Monocyte (primary cell): ENCODE data around the gene FHIT.

DNA sequence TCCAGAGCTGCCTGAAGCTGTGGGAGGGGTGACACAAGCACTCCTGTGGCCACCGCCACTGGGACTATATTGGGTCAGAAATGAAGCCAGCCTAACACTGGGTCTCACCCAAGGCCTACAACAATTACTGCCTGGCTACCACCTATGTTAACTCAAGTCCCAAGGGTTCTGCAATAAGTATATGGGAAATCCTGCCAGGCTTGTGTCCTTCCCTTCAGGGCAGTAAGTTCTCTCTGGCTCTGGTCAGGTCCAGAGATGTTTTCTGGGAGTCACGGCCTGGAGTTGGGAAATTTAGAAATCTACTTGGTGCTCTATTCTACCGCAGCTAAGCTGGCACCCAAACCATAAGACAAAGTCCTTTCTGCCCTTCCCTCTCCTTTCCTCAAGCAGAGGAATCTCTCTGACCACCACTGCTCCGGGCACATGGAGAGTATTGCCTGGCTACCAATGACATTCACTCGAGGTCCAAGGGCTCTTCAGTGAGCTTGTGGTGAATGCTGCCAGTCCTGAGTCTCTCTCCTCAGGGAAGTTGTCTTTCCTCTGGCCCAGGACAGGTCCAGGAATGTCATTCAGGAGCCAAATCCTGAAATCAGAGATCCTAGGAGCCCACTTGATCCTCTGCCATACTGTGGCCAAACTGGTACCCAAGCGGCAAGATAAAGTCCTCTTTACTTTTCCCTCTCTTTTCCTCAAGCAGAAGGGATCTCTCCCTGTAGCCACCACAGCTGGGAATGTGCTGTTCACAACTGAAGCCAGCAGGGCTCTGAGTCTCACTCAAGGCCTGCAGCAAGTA lies 781.0 kb downstream of the FHIT start:
- PRO-cap, 2 experiments: no peak in any of the 2 experiments

DNA sequence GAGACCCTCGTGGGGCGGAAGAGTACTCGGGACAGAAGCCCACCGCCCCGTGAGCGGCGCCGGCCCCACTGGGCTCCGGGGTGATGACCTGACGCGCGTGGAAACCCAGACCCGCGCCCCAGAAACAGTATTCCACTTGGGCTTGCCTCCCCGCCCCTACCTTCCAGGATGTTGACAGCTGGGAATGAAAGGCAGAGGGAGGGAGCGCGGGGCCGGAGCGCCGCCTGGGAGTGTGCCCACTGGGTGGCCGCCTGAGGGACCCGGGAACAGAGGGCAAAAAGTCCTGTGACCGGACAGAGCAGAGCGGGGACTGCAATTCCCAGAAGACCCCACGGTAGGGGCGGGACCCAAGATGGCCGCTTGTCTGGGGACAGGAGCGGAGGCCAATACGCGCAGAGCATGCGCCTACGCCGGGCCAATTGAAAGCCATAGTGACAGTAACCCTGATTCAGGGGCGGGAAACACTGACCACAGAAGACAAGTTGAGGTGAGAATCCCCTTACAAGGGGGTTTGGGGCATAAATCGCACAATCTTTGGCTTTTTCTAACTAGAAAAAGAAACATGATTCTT lies at the start of gene FHIT:
Gene FHIT, minus strand, starts transcription at position 312 of the 571 bp plus-strand sequence.
- PRO-cap, 2 experiments: no peak in any of the 2 experiments

DNA sequence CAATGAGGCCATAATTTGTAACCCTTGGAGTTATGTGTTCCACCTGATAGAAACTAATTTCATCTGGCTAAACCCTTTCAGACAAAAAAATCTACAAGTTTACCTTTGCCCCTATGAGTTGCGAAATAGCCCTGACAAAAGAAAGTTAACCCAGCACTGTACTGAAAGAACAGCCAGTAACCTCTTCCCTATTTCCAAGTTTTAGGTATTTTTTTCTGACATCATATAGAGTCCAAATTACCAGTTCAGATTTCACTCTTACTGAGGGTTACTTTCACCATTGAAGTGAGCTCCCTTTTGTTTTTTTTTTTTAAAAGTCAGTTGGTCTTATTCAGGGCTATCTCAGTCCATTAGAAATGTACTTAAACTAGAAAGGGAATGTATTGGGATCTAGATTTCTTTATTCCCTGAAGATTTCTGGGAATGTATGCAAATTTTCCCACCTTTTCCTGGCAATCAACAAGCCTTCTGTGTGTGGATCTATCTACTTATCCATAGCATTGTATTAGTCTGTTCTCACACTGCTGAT lies 42.7 kb upstream of the PTPRG start:
- PRO-cap, 2 experiments: no peak in any of the 2 experiments

DNA sequence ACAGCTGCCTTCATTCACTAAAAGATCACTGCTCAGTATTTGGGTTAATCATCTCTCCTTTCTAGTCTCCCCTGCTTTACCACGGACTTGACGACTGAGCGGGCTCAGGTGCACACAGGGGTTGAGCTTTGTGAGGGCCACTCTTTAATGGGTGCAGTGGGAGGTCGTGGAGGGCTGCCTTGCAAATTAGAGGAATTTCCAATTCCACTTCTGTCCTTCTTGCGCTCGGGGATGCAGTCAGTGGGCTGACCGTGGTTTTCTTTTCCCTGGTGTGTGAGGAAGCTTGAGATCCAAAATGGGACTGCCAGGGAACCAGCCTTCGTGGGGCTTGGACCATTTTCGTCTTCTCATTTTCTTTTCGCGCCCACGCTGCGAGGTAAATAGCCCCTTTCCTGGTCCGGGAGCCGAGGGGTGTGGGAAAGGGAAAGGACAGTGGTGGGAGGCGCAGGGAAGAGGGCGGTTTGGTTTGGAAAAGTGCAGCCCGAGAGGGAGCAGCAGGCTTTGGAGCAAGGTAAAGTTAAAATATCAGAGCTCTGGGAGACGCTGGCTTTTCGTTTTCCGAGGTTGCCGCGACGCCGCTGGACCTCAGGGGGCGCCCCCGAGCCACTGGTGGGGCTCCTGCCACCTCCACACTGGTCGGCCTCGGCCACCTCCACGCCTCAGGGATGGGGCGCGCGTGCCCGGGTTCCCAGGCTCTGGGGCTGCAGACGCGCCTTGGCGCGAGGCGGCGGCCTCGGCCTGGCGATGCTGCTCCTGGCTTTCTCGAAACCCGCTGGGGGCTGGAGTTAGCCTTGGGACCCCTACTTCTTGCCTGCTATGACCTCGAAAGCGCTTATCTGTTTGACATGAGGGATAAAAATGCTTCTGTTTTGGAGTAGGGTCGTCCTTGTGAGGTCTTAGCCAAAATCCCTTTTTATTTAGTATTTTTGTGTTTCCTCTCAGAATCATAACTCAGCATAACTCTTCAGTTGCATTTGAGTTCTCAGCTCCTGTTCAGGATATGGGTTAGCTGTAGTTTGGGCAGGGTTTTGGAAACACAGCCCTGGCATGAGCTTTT lies 3.1 kb downstream of the PTPRG start:
- PRO-cap, 2 experiments: no peak in any of the 2 experiments

- PRO-cap, 2 experiments: no peak in any of the 2 experiments
Observed at GRCh38 chr3:61805153-61805848, 243.9 kb downstream of the PTPRG start.

GRCh38 chr3:62094845-62095201 lies 224.0 kb upstream of the C3orf14 start:
- PRO-cap, 2 experiments: no peak in any of the 2 experiments

DNA sequence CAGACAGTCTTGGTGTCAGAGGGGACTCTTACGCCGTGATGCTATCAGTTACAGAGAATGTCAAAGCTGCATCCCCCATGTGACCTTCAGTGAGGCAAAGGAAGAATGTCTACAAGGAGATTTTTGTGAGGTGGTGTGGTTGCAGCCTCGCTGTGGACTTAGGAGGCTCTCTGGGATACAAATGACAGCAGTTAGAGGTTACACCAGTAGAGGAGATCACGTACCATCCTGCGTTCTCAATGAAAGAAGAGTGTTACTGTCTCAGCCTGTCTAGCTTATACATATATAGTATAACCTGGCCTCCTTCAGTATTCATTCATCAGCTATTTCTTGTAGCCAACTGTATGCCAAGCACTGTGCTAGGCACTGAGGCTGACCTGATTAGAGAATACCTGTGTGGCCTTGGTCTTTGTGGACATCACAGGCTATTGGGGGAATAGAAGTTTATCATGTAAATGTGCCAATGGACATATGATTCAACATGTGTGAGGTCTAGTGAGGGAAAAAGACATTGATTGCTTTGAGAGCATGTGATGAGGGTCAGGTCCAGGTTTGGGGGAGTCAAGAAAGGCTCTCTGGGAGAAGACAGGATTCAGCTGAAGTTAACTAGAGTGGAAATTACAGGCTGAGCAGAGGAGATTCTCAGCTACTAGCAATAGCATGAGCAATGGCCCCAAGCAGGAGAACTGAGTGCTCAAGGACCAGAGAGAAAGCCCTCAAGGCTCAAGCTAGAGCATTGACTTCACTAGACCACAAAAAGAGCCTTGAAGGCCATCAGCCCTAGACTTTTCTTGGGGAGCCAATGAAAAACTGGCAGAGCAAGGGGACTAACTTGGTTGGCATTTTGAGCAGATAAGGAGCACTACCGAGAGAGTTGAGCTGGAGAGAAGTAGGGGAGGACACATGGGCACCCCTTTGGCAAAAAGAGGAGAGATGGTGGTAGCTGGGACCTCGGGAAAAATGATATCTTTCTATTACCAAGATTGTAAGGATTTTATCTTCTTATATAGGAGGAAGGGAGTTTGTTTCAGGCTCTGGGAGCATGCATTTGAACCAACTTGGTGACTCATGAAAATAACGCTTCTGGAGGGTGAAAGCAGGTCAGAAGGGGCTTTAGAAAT lies 223.3 kb upstream of the C3orf14 start:
- PRO-cap, 2 experiments: no peak in any of the 2 experiments

DNA sequence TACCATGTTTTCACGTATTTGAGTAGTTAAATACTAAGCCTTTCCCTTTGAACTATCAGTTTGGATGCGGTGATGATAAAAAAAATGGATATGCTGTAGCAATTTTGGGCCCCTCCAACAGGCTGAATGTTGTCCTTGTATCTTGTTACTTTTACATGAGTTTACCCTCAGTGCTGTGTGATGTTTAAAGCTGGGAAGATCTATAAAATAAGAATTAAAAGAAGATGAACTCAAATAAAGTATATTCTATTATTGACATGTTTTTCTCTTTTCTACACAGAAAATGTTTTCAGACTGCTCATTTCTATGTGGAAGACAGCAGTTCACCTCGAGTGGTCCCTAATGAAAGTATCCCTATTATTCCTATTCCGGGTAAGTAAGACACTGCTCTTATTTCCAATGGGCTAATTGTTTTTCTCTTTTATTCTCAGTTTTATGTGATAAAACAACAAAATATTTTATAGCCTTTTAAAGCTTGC lies 75.3 kb upstream of the C3orf14 start:
- PRO-cap, 2 experiments: no peak in any of the 2 experiments

DNA sequence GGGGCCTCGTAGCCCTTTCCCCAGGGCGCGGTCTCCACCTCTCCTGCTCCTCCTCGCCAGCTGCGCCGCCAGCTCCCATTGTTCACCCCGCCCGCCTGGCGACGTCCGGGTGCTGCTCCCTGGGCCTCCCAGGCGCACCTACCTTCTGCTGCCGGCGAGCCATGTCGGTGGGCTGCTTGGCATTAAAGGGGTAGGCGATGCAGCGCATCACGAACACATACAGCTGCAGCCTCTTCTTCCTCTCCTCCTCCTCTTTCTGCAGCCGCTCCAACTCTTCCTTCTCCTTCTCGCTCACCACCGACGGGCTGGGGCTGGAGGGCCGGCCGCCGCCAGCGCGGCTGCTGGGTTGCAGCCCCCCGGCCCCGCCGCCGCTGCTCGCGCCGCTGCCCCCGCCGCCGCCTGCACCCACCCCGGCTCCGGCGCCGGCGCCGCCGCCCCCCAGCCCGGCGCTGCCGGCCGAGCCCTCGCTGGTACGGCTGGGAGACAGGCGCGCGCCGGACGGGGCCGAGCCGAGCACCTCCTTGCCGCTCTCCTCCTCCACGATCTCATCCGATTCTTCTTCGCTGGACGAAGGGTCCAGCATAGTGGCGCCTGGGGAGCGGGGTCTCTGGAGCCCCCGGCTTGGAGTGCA lies 654 bp downstream of the CADPS start:
- PRO-cap, 2 experiments: no peak in any of the 2 experiments

DNA sequence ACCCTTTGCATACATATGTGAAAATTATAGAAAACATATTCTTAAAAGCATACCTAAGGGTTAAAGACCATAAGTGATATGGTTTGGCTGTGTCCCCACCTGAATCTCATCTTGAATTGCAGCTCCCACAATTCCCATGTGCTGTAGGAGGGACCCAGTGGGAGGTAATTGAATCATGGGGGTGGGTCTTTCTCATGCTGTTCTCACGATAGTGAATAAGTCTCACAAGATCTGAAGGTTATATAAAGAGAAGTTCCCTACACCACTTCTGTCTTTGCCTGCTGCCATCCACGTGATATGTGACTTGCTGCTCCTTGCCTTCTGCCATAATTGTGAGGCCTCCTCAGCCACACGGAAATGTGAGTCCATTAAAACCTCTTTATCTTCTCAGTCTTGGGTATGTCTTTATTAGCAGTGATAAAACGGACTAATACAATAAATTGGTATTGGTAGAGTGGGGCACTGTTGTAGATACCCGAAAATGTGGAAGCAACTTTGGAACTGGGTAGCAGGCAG lies 75.0 kb upstream of the CADPS start:
- PRO-cap, 2 experiments: no peak in any of the 2 experiments

- PRO-cap, 2 experiments: no peak in any of the 2 experiments
Observed at GRCh38 chr3:63278467-63278850, 351 bp downstream of the SYNPR start.

DNA sequence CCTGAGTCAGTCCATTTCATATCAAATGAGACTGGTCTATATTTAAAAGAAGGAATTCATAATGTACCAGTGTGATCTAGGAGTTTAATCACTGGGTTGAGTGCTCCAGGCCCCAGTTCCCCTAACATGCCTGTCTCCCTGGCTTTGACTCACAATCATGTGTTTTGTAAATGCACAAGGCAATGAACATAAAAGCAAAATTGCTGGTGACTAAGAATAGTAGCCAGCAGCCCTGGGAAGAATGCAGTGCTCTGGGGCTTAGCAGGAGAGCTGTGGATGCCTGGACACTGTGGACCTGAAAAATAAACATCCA lies 50.2 kb downstream of the SYNPR start:
- PRO-cap, 2 experiments: no peak in any of the 2 experiments

DNA sequence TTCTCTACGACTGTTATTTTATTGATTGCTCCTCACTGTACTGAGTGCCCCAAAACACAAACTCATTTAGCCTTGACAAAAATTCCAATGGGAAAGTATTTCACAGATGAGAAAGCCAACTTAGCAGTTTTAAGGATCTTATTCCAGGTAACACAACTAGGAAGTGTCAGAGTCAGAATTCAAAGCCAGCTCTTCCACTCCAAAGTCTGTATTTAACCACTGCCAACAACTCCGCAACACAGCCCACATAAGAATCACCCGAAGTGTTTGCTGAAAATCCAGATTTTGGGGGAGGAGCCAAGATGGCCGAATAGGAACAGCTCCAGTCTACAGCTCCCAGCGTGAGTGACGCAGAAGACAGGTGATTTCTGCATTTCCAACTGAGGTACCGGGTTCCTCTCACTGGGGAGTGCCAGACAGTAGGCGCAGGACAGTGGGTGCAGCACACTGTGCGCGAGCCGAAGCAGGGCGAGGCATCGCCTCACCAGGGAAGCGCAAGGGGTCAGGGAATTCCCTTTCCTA lies 7.5 kb upstream of the SNTN start:
- PRO-cap, 2 experiments: no peak in any of the 2 experiments

DNA sequence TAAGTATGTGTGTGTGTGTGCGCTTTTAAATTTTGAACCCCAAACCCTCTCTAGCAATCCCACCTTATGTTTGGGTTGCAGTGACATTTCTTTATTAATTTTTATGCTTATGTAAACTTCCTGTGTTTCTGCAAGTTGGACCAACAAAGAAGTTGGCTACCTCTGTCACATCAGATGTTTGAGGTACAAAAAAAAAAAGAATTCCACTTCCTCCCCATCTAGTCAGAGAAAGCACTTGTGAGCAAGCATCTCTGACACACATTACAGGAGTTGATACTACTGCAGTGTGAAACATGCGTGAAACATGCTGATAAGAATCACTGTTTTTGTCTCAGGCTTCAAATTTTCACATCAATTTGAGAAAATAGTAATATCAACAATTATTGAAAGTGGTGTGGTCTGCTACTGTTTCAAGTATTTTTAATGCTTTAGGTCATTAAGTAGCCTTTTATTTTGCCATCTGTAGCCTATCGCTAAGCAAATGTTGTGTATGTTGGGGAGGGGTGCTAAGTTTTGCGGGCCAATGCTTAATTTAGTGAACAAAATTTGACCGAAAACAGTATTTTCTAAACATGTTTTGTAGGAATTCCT lies 47.3 kb downstream of the ATXN7 start:
- PRO-cap, 2 experiments: no peak in any of the 2 experiments

DNA sequence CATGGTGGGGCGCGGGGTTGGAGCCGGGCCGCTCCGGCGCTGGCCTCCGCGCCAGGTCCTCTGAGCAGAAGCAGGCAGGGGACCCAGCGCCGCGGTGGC lies 48.4 kb downstream of the ATXN7 start:
- PRO-cap, 2 experiments: no peak in any of the 2 experiments

GRCh38 chr3:63912953-63913623 lies 49.4 kb downstream of the ATXN7 start:
- PRO-cap, 2 experiments: peak in 2 of 2 experiments; most common plus-strand start chr3:63913038 (in 1)

- PRO-cap, 2 experiments: no peak in any of the 2 experiments
Observed at GRCh38 chr3:63953044-63953682, 70.1 kb downstream of the PSMD6 start.

- PRO-cap, 2 experiments: no peak in any of the 2 experiments
Observed at GRCh38 chr3:63995860-63996522, 27.3 kb downstream of the PSMD6 start.

DNA sequence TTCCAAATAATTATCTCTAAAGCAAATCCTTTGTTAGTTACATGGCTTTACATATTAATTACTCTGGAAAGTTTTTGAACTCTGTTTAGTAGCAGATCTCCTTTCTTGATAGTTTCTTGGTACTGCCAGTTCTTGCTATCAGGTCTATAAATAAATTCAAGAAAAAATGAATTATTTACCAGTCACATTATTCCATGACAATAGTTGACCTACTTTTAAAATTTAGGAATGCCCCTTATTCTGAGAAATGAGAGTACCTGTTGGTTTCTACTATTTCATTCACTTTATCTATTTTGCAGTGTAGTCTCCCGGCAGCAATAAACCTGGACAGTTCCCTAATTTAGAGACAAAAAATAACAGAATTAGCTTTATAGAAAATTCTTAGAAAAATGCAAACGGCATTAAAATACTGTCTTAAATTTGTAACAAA lies 12.7 kb downstream of the PSMD6 start:
- PRO-cap, 2 experiments: no peak in any of the 2 experiments

- PRO-cap, 2 experiments: no peak in any of the 2 experiments
Observed at GRCh38 chr3:64157044-64157750, 68.1 kb downstream of the PRICKLE2 start.